HepG2 (cell line): ENCODE measurements around the genes ZNF875 and LGALS7B.

GRCh38 chr19:37334110-37335299 lies at the start of gene ZNF875:
ZNF875 (plus strand) TSS chr19:37334649.
- RRBS, 2 experiments, result 100% methylated on average over 1 of the region's 55 CpGs
CAGE:
- cytosol, long polyA minus RNA, result no peak
- cytosol, long polyA plus RNA, result no peak
- long polyA plus RNA, result no peak
- nucleus, long polyA minus RNA, result no peak
- nucleus, long polyA plus RNA, result no peak

- RRBS, 2 experiments, result no CpG with 5 or more reads among the region's 4 CpGs
CAGE:
- cytosol, long polyA minus RNA, result start-site peak on the minus strand at chr19:37736256-37736335, 10 reads; start-site peak on the minus strand at chr19:37736425-37736480, 6 reads
- cytosol, long polyA plus RNA, result no peak
- long polyA plus RNA, result no peak
- nucleus, long polyA minus RNA, result no peak
- nucleus, long polyA plus RNA, result no peak
Observed at GRCh38 chr19:37735853-37736511, 16.4 kb upstream of the ZNF607 start.

- RRBS, 2 experiments, result no CpG with 5 or more reads among the region's 11 CpGs
CAGE:
- cytosol, long polyA minus RNA, result no peak
- cytosol, long polyA plus RNA, result no peak
- long polyA plus RNA, result no peak
- nucleus, long polyA minus RNA, result no peak
- nucleus, long polyA plus RNA, result no peak
Observed at GRCh38 chr19:37979642-37980233, 72.7 kb downstream of the SIPA1L3 start.

- RRBS, 2 experiments, result no CpG with 5 or more reads among the region's 2 CpGs
CAGE:
- cytosol, long polyA minus RNA, result no peak
- cytosol, long polyA plus RNA, result no peak
- long polyA plus RNA, result no peak
- nucleus, long polyA minus RNA, result no peak
- nucleus, long polyA plus RNA, result no peak
Observed at GRCh38 chr19:38070557-38070882, 153.5 kb downstream of the DPF1 start.

DNA sequence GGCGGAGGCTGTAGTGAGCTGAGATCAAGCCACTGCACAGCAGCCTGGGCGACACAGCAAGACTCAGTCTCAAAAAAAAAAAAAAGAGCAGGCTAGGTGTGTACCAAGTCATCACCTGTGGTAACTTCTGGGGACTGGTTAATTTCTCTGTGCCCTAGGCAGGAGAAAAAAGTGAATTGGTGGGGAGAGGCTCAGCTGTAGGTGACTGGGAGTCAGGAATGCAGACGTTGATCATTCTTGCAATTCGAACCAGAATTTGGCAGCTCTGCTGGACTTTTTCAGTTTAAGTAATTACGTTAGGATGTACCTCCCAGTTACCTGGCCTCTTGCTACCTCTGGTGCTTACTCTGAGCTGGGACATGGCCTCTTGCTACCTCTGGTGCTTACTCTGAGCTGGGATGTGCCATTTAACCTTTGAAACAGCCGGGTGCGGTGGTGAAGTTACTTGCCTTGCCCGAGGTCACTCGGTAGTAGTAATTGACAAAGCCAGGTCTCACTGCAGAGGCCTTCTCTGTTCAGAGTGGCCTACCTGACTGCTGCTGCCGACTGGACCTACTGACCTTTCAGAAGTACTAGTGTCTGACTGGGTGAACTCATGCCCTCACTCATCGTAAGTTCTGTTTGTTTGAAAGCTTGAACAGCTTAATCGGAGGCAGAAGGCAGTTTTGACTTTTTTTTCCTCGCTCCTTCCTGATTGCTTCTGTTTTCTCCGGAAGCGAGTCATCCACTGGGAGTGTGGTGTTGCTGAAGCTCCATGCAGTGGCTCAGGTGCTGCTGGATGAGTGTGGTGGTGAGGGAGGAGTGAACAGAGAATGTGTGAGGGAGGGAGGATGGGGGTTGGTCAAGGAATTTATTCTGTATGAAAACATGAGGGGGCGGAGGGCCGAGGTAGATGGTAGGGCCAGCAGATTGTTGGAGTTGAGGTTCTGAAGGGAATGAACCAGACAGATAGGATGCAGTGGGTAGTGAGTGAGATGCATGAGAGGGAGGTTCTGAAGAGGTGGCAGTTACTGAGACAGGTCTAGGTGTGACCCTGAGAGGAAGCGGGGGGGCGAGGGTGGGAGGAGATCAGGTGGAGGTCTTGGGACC lies 2.6 kb downstream of the SPINT2 start:
- RRBS, 2 experiments, result no CpG with 5 or more reads among the region's 19 CpGs
CAGE:
- cytosol, long polyA minus RNA, result no peak
- cytosol, long polyA plus RNA, result no peak
- long polyA plus RNA, result no peak
- nucleus, long polyA minus RNA, result no peak
- nucleus, long polyA plus RNA, result no peak

DNA sequence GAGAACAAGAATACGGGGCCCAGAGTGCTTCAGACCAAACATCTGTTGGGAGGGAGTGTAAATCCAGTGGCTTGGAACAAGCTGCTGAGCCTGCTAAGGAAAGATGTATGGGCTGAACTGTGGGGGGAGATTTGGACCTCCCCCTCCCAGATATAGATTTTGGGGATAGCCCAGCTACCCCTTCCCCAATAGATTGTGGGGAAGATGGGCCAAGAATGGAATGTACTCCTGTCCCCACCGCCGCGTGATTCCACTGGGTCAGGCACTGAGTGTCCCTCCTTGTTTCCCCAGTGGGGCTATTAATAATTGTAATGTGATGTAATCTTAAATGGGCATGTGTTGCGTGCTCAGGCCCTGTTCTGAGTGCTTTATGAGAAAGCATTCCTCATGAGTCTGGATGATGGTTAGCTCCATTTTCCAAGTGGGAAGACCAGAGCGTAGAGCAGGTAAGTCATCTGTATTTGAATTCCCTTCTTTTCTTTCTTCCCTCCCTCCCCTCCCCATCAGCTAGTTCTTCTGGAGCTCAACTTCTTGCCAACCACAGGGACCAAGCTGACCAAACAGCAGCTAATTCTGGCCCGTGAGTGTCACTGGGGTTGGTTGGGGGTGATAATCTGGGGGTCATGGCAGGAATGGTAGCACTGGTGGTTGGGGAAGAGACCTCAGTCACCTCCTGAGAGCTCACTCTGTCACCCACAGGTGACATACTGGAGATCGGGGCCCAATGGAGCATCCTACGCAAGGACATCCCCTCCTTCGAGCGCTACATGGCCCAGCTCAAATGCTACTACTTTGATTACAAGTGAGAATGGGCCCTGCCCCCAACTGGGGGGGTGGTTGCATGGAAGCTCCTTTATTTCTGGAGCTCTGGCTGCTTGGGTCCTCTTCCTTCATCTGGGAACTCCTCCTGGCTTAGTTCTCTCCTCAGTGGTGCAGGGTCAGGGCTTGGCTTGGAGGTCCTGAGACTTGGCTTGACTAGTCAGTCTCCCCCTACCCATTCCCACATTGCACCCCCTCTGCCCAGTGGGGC lies 1.6 kb downstream of the PSMD8 start:
- RRBS, 2 experiments, result no CpG with 5 or more reads among the region's 11 CpGs
CAGE:
- cytosol, long polyA minus RNA, result no peak
- cytosol, long polyA plus RNA, result no peak
- long polyA plus RNA, result no peak
- nucleus, long polyA minus RNA, result no peak
- nucleus, long polyA plus RNA, result no peak

GRCh38 chr19:38401059-38401591 lies 1.8 kb upstream of the FAM98C start:
- RRBS, 2 experiments, result no CpG with 5 or more reads among the region's 5 CpGs
CAGE:
- cytosol, long polyA minus RNA, result no peak
- cytosol, long polyA plus RNA, result no peak
- long polyA plus RNA, result no peak
- nucleus, long polyA minus RNA, result no peak
- nucleus, long polyA plus RNA, result no peak

- RRBS, 2 experiments, result 9 to 15% methylated on average over 3 of the region's 13 CpGs
CAGE:
- cytosol, long polyA minus RNA, result no peak
- cytosol, long polyA plus RNA, result no peak
- long polyA plus RNA, result no peak
- nucleus, long polyA minus RNA, result no peak
- nucleus, long polyA plus RNA, result no peak
Observed at GRCh38 chr19:38412790-38413334, 10.0 kb downstream of the FAM98C start.

GRCh38 chr19:38420648-38421139 lies 5.3 kb downstream of the RASGRP4 start:
- RRBS, 2 experiments, result no CpG with 5 or more reads among the region's 9 CpGs
CAGE:
- cytosol, long polyA minus RNA, result no peak
- cytosol, long polyA plus RNA, result no peak
- long polyA plus RNA, result no peak
- nucleus, long polyA minus RNA, result no peak
- nucleus, long polyA plus RNA, result no peak

GRCh38 chr19:38452809-38453179 lies 19.3 kb downstream of the RYR1 start:
- RRBS, 2 experiments, result no CpG with 5 or more reads among the region's 25 CpGs
CAGE:
- cytosol, long polyA minus RNA, result no peak
- cytosol, long polyA plus RNA, result no peak
- long polyA plus RNA, result no peak
- nucleus, long polyA minus RNA, result no peak
- nucleus, long polyA plus RNA, result no peak

DNA sequence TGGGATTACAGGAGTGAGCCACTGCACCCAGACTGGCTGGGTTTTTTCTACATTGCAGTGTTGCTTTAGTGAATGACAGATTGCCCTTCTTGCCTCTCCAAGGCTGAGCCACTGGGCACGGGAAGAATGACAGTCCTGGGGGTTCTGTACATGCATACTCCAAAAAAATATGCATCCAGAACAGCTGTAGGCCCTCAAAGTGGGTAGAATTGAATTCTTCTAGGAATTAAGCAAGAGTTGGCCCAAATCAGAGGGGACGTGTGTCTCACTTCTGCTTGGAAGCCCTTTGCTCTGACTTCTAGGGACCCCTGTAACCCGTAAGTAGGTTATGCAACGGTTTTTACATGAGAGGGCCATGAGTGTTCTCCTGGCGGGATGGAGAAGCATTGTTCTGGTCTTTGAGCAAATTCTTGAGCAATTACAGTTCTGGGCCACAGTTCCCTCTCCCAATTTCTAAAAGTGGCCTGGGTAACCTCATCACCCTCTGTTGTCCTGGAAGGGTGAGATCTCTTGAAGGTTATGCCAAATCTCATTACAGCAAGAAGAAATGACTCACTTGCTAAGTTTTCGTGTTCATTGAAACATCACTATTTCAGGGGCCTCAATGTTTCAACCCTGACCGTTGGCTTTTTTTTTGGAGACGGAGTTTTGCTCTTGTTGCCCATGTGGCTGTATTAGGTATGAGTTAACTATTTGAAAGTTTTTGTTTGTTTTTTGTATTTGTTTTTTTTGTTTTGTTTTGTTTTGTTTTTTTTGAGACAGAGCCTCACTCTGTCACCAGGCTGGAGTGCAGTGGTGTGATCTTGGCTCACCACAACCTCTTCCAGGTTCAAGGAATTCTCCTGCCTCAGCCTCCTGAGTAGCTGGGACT lies 3.8 kb downstream of the ACTN4 start:
- RRBS, 2 experiments, result no CpG with 5 or more reads among the region's 8 CpGs
CAGE:
- cytosol, long polyA minus RNA, result no peak
- cytosol, long polyA plus RNA, result no peak
- long polyA plus RNA, result no peak
- nucleus, long polyA minus RNA, result no peak
- nucleus, long polyA plus RNA, result no peak

DNA sequence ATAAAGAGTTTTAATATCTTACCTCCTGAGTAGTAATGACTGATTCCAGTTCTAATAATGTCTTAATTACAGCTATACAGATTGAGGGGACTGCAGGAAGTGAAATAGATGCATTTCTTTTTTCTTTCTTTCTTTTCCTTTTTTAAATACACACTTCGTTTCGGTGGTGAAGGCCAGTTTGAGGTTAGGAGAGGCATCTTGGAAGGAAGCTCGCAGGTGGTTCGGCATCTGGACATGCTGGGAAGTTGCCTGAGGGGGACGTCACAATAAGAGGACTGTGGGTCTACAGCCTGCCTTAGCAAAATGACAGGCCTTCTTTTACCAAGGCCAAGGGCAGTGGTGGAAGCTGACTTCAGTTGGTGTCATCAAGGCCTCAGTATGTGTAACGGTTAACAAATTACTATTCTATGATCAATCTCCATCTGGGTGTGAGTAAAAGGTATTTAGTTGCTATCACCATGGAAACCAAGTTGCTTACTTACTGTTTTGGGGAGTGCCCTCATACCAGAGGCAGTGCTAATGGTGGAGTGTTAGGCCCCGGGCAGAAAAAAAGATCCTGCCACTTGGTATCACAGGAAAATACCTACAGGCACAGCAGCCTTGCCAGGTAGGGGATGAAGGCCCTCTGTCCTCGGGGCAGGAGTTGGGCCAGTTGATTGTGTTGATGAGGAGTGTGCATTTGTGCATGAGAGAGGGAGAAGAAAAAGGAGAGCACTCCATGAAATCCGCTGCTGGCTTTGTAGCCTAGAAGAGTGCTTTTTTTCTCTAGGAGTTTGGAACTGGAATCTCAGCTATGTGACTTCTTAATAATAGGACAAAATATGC lies 10.3 kb downstream of the ACTN4 start:
- RRBS, 2 experiments, result no CpG with 5 or more reads among the region's 9 CpGs
CAGE:
- cytosol, long polyA minus RNA, result no peak
- cytosol, long polyA plus RNA, result no peak
- long polyA plus RNA, result no peak
- nucleus, long polyA minus RNA, result start-site peak on the plus strand centred at position 389 of the sequence, 86 bp wide, 21 reads
- nucleus, long polyA plus RNA, result no peak

DNA sequence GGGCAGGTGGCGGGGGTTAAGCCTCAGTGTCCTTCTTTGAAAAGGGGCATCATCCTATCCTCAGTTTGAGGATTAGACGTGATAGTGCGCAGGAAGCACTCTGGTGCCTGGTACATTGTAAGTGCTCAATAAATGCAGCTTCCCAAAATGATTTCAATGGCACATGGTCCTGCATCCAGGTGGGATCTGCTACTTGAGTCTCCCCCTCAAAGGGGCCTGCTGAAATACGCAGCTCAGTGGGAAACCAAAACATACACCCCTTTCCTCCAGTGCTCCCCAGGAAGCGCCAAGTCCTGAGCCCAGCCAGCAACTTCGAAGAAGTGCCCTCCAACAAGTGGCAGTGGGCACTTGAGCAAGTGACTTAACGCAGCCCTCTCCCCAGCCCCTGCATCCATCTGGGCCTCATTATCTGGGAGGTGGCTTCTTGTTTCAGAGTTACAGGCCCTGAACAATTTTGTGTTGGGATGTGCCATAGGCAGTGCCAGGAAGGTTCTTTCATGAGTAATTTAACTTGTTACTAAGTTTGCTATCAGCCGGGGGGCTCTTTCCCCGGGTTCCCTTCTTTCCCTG lies 17.9 kb downstream of the ACTN4 start:
- RRBS, 2 experiments, result no CpG with 5 or more reads among the region's 9 CpGs
CAGE:
- cytosol, long polyA minus RNA, result no peak
- cytosol, long polyA plus RNA, result no peak
- long polyA plus RNA, result no peak
- nucleus, long polyA minus RNA, result no peak
- nucleus, long polyA plus RNA, result no peak

DNA sequence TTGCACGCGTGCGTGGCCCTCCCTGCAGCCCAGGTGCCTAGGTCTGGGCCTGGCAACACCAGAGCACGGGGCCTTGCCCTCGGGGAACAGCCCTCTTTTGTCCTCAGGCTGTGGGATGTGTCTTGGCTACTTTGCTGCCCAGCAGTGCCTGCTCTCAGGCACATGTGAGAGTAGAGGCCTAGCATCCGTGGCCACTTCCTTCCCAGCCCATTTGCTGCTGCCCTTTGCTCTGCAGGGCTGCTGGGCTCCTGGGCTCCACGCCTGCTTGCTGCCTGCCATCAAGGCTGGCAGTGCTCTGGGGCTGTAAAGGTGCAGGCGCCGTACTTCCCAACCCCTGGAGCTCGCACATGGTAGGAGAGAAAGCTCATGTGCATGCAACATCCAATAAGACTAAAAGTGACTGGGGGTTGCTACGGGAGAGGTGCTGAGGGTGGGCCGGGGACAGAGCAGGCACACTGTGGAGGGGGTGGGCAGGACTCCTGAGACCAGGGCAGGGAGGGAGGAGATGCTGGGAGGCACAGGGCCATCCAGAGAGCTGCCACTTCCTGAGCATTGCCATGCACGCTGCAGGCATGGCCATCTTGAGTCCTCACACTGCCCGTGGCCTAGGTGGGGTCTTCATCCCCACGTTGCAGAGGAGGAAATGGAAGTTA lies 46.5 kb downstream of the CAPN12 start:
- RRBS, 2 experiments, result no CpG with 5 or more reads among the region's 15 CpGs
CAGE:
- cytosol, long polyA minus RNA, result no peak
- cytosol, long polyA plus RNA, result no peak
- long polyA plus RNA, result no peak
- nucleus, long polyA minus RNA, result no peak
- nucleus, long polyA plus RNA, result no peak

DNA sequence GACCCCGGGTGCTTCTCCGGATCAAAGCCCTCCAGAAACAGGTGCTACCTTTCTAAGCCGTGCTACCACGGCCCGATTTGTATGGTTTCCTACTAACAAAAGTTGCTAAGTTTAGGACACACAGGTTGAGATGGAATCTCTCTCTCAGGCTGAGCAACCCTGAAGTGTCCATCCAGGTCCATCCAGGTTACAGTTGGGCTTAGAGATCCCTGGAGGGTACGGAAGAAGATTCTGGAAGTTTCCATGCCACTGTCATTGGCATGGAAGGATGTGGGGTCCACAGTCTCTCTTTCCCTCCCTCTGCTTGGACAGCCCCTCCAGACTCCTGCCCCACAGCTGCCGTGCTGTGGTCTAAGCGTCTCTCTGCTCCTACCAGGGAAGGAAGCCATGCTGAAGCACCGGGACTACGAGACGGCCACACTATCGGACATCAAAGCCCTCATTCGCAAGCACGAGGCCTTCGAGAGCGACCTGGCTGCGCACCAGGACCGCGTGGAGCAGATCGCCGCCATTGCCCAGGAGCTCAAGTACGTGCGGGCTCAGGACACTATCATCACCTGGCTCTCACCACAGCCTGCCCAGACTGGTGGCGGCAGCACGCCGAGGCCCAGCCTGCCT lies 23.0 kb downstream of the CAPN12 start:
- RRBS, 2 experiments, result no CpG with 5 or more reads among the region's 26 CpGs
CAGE:
- cytosol, long polyA minus RNA, result no peak
- cytosol, long polyA plus RNA, result no peak
- long polyA plus RNA, result no peak
- nucleus, long polyA minus RNA, result no peak
- nucleus, long polyA plus RNA, result no peak

GRCh38 chr19:38729405-38730546 lies 14.5 kb downstream of the CAPN12 start:
- RRBS, 2 experiments, result no CpG with 5 or more reads among the region's 24 CpGs
CAGE:
- cytosol, long polyA minus RNA, result no peak
- cytosol, long polyA plus RNA, result start-site peak on the minus strand at chr19:38729755-38730082, 8 and 10 reads in 2 replicates
- long polyA plus RNA, result start-site peak on the plus strand at chr19:38729948-38730051, 95 and 78 reads in 2 replicates; start-site peak on the minus strand at chr19:38730208-38730318, 44 and 26 reads in 2 replicates; start-site peak on the plus strand at chr19:38730378-38730414, 196 and 167 reads in 2 replicates; start-site peak on the plus strand at chr19:38730476-38730498, 419 and 410 reads in 2 replicates
- nucleus, long polyA minus RNA, result no peak
- nucleus, long polyA plus RNA, result no peak

DNA sequence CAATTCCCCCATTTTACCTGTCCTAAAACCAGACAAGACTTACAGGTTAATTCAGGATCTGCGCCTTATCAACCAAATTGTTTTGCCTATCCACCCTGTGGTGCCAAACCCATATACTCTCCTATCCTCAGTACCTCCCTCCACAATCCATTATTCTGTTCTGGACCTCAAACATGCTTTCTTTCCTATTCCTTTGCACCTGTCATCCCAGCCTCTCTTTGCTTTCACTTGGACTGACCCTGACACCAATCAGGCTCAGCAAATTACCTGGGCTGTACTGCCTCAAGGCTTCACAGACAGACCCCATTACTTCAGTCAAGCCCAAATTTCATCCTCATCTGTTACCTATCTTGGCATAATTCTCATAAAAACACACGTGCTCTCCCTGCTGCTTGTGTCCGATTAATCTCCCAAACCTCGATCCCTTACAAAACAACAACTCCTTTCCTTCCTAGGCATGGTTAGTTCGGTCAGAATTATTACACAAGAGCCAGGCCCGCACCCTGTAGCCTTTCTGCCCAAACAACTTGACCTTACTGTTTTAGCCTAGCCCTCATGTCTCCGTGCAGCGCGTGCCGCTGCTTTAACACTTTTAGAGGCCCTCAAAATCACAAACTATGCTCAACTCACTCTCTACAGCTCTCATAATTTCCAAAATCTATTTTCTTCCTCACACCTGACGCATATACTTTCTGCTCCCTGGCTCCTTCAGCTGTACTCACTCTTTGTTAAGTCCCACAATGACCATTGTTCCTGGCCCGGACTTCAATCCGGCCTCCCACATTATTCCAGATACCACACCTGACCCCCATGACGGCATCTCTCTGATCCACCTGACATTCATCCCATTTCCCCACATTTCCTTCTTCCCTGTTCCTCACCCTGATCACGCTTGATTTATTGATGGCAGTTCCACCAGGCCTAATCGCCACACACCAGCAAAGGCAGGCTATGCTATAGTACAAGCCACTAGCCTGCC lies 8.7 kb upstream of the CAPN12 start:
- RRBS, 2 experiments, result no CpG with 5 or more reads among the region's 16 CpGs
CAGE:
- cytosol, long polyA minus RNA, result no peak
- cytosol, long polyA plus RNA, result no peak
- long polyA plus RNA, result no peak
- nucleus, long polyA minus RNA, result no peak
- nucleus, long polyA plus RNA, result no peak

- RRBS, 2 experiments, result no CpG with 5 or more reads among the region's 16 CpGs
CAGE:
- cytosol, long polyA minus RNA, result no peak
- cytosol, long polyA plus RNA, result no peak
- long polyA plus RNA, result no peak
- nucleus, long polyA minus RNA, result no peak
- nucleus, long polyA plus RNA, result no peak
Observed at GRCh38 chr19:38788782-38789417, at the start of gene LGALS7B. LGALS7B (plus strand) TSS chr19:38789200.

- RRBS, 2 experiments, result no CpG with 5 or more reads among the region's 9 CpGs
CAGE:
- cytosol, long polyA minus RNA, result no peak
- cytosol, long polyA plus RNA, result no peak
- long polyA plus RNA, result no peak
- nucleus, long polyA minus RNA, result no peak
- nucleus, long polyA plus RNA, result no peak
Observed at GRCh38 chr19:38850740-38851074, 921 bp upstream of the HNRNPL start.

DNA sequence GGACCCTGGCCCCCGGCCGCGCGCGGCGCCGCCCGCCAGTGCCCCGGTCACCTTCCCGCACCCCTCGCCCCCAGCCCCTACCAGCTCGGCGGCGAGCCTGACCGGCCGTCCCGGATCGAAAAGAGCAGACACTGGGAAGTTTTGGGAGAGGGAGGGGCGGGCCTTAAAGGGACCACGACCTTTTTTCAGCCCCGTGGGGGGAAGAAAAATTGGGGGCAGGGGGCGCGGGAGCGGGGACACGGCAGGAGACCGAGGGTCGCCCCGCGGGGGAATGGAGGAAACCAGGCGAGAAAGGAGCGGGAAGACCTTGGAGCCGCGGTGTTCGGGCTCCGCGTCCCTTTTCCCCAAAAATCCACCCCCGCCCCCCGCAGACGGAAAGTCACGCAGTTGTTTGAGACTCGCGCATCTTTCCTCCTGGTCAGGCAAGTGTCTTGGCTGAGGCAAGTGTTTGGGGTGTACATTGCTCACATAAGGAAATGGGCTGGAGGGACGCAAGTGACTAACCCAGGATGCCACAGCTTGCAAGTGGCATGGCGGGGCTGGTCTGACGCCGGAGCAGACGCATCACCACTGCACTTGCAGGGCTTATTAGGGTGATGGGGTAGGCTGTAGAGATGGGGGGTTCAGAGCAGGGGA lies 2.5 kb upstream of the HNRNPL start:
- RRBS, 2 experiments, result 3 to 4% methylated on average over 10 of the region's 47 CpGs
CAGE:
- cytosol, long polyA minus RNA, result start-site peak on the minus strand centred at position 118 of the sequence, 31 bp wide, 59 reads
- cytosol, long polyA plus RNA, result no peak
- long polyA plus RNA, result start-site peak on the minus strand centred at position 118 of the sequence, 38 bp wide, 24 and 22 reads in 2 replicates
- nucleus, long polyA minus RNA, result no peak
- nucleus, long polyA plus RNA, result no peak